Mesothelial cell of epicardium (in vitro differentiated cells): Measurements from ENCODE around the genes NEXMIF, GPR174 and TBX22.

DNA sequence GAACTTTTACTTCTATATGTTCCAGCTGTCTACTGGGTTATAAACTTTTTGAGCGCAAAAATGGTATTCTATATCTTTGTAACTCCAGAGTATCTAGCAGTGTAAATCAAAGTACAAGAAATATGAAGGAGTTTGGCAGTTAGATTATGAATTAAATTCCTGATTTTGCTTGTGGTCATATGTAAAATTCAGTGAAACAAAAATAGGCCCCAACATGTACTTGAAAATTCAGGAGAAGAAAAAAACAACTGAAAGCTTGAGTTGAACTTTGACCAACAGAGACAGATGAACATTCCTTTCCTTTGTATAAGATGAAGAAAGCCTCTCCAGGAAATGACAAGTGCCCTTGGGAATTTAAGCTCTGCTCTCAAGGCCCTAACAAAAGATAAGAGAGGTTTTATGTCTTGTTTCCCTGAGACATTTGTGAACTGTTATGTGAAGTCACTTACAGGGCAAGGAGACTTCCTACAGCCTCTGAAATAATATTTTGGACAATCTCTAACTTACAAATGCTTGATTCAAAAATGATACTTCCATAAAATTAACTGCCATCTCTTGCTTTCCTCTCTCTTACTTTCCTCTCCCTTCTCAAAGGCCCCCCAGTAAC, 354.3 kb downstream of the CHIC1 start:
- PRO-cap = no peak

- PRO-cap = no peak
These were observed 28.6 kb upstream of the ZCCHC13 start for GRCh38 chrX:74275258-74275855.

- PRO-cap = no peak
These were observed 79.3 kb downstream of the RLIM start for GRCh38 chrX:74534967-74535633.

- PRO-cap = no peak
These were observed 8.7 kb downstream of the RLIM start for GRCh38 chrX:74605779-74606097.

- PRO-cap = no peak
These were observed 653 bp downstream of the NEXMIF start for GRCh38 chrX:74924418-74925180.

DNA sequence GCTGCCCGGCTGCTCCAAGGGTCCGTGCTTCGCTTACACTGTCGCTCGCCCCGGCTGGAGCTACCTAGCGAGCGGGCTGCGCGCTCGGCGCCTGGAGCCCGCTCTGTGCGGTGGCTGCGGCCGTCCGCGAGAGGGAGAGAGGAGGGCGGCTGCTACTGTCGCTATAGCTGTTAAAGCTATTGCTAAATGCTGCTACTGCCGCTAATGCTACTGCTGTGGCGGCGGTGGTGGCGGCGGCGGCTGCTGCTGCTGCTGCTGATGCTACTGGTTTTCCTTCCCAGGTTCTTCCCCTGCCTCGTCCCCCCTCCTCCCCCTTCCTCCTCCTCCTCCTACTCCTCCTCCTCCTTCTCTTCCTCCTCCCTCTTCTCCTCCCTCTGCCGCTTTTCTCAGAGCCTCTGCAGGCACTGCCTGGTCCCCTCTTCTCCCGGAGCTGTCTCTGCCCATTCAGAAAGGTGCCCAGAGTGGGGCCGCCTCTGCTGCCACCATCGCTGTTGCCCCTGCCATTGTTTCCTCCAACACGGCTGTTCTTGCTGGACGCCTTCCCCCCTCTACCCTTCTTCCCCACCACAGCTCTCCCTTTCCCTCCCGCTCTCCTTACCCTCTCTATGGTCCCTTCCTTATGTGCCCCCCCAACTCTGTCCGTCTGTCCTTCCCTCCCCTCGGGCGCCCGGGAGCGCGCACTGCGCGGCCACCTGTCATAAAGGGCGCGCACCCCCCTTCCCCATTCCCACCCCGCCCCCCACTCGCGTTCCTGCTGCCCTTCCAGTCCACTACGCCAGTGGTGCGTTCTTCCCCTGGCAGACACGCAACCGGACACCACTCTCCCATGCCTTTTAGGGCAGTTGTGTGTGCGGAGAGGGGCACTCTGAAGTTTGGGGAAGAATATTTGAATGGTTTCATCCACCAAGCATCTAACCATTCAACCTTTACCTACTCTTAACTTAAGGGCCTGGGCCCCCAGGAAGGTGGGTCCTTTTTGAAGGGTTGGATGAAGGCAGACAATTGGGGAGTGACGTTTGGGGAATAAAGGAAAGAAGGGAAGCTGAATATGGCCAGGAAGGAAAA, at the start of gene NEXMIF:
TSS of gene NEXMIF (minus strand) at position 272 of the 1,065 bp plus-strand sequence.
- PRO-cap = no peak

DNA sequence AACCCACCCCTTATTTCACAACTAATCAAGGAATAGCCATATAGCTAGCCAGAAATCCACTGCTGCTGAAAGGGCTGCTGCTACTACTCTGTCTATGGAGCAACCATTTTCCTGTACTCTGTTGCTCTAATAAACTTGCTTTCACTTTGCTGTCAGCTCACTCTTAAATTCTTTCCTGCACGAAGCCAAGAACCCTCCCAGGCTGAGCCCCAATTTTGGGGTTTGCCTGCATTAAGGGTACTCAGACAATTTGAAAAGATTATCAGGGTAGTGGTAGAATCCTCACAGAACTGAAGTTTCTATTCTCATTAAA, 69.1 kb downstream of the ABCB7 start:
- PRO-cap = no peak

- PRO-cap = no peak
These were observed 404 bp downstream of the ZDHHC15 start for GRCh38 chrX:75522426-75522839.

DNA sequence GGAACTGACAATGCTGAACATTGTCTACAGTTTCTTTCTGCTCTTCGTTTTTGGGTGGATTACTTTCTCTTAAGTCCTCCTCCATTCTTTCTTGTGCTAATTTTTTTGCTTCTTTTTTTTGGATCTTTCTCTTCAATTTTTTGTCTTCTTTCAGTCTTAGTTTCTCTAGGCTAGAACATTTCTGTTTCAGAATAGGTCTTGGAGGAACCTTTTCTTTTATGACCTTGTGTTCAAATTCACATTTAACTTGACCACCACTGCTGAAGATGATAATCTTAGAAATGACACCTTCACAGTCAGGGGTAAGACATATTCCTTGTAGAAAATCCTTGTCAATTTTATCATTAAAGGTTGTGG, 40.6 kb downstream of the MAGEE2 start:
- PRO-cap = no peak

- PRO-cap = no peak
These were observed 24.7 kb upstream of the PBDC1 start for GRCh38 chrX:76148053-76148589.

DNA sequence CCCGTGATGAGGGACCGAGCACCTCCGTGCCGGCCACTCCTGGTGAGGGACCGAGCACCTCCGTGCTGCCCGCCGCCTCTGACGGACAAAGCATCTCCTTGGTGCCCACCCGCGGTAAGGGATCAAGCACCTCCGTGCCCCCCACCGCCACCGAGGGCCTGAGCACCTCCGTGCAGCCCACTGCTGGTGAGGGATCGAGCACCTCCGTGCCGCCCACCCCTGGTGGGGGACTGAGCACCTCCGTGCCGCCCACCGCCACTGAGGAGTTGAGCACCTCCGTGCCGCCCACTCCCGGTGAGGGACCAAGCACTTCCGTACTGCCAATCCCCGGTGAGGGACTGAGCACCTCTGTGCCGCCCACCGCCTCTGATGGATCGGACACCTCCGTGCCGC, 1.2 kb downstream of the MAGEE1 start:
- PRO-cap = no peak

DNA sequence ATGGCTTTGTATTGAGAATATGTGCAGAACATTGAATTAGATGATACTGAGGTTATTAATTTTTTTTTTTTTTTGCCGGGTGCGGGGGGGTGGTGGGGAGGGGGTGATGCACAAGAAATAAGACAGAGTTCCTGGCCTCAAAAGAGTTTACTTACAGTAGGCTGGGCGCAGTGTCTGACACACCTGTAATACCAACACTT, 908 bp downstream of the ATP7A start:
- PRO-cap = no peak

DNA sequence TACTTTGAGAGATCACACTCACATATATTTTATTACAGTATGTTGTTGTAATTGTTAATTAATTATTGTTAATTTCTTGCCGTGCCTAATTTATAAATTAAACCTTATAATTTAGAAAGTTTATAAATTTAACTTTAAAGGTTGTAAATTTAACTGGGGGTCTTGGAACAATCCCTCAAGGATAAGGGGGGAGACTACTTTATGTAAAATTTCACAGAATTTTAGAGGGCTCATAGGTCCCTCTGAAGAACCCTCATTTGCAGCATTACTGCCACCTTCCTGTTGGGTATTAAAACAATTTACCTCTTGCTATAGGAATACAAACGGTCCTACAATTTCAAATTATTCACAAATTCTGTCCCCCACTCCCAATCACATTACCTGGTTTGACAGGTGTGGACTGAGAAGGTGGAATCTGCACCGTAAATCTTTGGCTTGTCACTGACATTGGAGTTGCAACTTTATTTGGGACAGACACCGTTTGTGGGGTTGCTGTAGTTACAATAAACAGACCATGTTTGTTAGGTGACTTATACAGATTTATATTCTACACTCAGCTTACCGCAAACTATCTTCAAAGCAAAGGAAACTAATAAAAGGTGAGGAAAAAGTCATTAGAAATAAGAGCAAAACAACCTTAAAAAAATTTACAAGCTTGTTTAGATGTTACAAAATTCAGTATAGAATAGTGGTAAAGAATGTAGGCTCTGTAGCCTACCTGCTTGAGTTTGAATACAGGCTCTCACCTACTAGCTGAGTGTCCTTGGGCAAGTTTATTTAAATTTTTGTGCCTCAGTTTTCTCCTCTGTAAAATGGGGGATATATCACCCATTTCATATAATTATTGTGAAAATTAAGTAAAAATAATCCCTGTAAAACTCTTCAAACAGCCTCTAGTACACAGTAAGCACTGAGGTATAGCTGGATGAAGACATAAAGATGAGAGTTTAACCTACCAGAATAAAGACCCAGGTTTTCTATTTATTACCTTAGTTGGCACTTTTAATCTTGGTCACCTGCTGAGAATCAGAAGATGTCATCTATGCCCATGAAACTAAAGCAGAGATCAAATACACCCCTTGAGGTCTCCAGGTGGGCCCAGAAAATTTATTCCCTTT, 6.1 kb downstream of the TAF9B start:
- PRO-cap = no peak

DNA sequence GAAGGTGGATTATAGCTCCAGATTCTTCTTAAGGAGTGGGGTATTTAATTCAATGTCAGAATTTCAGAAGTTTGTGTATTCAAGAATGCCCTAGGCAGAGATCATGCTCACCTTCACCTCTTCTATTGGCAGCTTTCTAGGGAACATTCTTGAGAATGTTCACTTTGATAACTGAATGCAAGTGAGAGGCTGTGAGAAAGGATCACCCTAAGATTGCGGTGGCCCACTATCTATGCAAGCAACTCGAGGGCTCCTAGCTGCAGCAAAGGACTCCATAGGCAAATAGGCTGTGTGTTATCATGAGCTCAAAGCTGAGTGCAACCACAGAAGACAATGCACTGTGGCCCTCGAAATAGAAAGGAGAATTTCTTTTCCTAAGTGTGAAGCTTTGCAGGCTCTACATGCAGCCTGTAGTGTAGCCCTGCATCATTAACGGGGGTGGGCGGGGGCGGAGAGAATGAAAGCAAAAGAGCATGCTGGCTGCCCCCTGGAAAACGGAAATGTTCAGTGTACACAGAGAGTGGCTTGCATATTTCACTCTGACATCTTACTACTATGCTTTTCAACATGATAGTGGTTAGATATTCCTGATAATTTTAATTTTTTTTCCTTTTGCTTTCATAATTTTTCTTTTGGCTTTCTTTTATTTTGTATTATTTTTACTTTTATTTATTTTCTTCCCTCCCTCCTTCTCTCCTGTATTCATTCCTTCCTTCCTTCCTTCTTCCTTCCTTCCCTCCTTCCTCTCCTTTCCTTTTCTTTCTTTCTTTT, at the start of gene GPR174:
TSS of gene GPR174 (plus strand) at position 507 of the 771 bp plus-strand sequence.
- PRO-cap = no peak

DNA sequence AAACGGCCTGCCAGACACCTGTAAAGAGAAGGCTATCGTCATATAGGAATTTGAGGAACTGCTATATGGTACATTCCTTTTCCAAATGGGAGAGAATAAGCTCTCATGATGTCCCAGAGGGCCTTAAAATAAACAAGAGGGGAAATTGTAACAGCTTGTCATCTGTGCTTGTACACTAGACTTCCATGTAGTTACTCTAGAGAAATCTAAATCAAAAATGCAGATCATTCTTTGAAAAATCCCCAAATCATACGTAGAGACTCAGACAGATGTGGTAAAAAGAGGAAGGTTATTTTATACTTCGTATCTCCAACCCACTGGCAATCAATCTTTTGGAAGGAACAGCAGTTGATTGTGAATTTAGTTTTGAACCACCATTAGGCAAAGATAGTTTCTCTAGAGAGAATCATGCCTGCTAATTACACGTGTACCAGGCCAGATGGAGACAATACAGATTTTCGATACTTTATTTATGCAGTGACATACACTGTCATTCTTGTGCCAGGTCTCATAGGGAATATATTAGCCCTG, 26.2 kb downstream of the GPR174 start:
- PRO-cap = no peak

DNA sequence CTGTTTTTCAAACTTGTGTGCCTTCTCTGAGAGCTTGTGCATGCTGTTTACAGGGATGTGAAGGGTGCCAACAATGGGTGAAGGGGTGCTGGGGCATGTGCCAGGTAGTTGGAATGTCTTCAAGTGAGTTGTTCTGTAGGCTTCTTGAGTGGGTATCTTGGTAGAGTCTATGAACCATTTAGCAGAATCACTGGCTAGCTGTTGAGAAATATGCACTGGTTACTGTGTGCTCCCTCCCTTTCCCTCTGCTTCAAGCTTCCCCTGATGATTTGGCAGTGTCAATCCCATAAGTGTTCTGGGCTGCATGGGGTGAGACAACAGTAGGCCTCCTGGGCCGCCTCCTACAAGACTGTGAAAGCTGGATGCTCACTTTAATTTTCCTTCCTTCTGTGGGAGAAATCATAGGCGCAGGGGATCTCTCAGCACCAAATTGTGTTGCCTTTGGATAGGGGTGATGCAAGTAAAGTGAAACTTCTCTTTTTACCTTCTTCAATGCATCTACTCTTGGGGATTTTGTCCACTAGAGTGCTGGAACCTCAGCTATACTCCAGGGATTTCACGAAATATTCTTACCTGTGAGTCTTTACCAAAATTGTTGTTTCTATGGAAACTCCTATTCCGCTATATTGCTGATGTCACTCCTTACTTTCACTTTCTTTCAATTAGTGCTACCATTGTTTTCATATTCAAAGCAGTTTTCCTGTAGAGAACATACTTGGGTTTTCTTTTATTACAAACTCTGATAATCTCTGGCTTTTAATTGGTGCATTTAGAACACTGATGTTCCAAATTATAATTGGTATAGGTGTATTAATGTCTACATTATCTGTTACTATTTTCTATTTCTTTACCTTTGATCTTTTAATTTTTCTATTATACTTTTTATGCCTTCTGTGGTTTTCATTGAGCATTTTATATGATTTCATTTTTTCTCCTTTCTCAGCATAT, 29.8 kb downstream of the ITM2A start:
- PRO-cap = no peak

DNA sequence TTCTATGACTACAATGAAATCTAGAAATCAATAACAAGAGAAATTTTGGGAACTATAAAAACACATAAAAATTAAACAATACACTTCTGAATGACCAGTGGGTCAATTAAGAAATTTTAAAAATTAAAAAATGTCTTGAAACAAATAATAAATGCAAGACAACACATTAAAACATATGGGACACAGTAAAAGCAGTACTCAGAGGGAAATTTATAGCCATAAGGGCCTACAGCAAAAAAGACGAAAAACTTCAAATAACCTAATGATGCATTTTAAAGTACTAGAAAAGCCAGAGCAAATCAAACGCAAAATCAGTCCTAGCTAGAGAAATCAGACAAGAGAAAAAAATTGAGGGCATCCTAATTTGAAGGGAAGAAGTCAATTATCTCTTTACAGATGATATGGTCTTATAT, 61.8 kb upstream of the TBX22 start:
- PRO-cap = no peak

DNA sequence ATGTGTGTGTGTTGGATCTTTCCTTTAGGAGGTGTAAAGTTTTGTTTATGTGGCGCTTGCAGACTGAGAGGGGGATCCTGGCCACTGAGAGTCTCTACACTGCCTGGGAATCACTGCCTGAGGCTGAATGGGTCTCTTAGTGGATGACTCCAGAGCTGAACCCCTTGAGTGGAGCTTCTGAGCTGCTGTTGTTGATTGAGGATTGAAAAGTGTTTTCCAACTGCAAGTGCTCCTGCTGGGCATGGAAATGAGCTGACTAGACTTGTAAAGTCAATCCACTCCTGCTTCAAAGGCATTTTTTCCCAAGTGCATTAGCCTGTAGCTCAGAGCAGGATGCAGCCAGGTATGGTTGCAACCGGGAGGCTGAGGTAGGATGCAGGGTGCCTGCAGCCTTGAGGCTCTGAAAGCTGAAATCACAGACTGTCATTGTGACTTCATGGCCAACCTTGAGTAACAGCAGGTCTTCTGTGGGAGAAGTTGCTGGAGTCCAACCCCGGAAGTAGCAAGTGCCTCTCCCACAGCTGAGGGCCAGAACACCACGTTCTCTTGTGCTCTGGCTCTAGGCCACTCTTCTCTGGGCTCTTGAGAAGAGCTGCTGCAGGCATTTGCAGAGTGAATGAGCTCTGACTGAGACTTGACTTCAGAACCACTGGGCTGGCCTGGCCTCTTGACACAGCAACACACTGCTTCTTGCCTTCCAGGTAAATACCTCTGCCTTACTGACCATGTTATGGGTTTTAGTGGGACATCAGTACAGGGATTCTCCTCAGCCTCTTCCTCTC, at the start of gene TBX22:
TSS of gene TBX22 (plus strand) at position 567 of the 782 bp plus-strand sequence.
- PRO-cap = no peak

DNA sequence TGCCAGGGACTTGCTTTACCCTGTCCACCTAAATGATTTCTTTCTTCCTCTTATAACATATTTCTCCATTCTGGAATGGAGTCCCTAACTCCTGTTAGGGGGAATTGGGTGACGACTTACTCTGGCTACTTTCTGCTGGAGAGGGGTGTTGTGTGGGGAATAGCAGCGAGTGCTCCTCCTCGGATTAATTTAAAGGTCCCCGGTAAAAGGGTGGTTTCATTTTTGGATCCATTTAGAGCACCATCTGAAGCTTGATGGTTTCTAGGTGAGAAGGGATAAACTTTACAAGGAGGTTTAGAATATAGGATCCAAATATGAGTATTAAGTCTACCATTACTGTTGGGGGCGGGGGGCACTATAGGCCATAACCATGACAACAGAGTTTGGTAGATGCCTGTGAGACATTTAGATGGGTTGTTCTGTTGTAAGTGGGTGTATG, 92.5 kb downstream of the TENT5D start:
- PRO-cap = no peak

- PRO-cap = no peak
These were observed 1.7 kb downstream of the BRWD3 start for GRCh38 chrX:80807811-80808505.